Bronchial epithelial cell (primary cell): ENCODE measurements around a stretch of chr18.

- RRBS, 2 experiments = no CpG with 5 or more reads among the region's 7 CpGs
Measured at GRCh38 chr18:23535362-23535703, 32.0 kb downstream of the RMC1 start.

GRCh38 chr18:23576267-23577387, 9.7 kb downstream of the NPC1 start:
- RRBS, 2 experiments = no CpG with 5 or more reads among the region's 34 CpGs

- RRBS, 2 experiments = no CpG with 5 or more reads among the region's 14 CpGs
Measured at GRCh38 chr18:23894589-23895205, 119.9 kb upstream of the TTC39C start.

DNA sequence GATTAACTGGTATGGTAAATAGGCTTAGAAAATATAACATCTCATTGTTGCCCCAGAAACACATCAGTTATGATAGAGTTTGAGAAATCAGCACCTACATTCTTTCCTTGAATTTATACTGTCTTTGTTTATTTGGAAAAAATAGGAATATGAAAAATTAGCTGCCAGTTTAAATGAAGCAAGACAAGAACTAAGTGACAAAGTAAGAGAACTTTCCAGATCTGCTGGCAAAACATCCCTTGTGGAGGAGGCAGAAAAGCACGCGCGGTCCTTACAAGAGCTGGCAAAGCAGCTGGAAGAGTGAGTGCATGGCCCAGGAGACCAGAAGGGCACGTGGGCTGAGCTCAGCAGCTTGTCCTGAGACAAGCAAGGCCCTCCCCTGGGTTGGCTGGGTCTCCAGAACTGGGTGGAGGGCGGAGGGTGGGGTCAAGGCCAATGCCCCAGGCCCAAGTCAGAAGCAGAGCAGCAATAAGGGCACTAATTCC, 110.7 kb upstream of the TTC39C start:
- RRBS, 2 experiments = no CpG with 5 or more reads among the region's 5 CpGs

- RRBS, 2 experiments = no CpG with 5 or more reads among the region's 7 CpGs
Measured at GRCh38 chr18:23949670-23950362, 64.7 kb upstream of the TTC39C start.

- RRBS, 2 experiments = no CpG with 5 or more reads among the region's 6 CpGs
Measured at GRCh38 chr18:24089078-24089675, 49.7 kb upstream of the CABYR start.

GRCh38 chr18:24113542-24114768, 24.9 kb upstream of the CABYR start:
- RRBS, 2 experiments = no CpG with 5 or more reads among the region's 23 CpGs

DNA sequence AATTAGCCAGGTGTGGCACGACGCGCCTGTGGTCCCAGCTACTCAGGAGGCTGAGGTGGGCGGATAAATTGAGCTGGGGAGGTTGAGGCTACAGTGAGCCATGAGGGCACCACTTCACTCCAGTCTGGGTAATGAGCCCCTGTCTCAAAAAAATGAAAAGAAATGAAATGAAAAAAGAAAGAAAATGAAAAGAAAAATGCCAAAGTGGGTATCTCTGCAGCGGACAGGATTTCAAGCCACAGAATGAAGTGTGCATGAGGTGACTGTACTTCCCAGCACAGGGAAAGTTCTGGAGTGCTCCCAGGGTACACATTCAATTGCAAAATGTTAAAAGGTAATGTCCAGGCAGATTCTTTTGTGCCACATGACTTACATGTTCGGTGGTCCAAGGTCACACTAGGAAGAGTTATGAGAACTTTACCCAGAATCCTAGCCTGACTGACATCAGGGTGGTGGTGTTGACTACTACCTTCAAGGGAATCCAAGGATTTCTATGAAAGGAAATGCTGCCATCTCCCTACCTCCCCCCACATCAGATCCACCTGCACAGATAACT, 56.4 kb downstream of the CABYR start:
- RRBS, 2 experiments = no CpG with 5 or more reads among the region's 6 CpGs

DNA sequence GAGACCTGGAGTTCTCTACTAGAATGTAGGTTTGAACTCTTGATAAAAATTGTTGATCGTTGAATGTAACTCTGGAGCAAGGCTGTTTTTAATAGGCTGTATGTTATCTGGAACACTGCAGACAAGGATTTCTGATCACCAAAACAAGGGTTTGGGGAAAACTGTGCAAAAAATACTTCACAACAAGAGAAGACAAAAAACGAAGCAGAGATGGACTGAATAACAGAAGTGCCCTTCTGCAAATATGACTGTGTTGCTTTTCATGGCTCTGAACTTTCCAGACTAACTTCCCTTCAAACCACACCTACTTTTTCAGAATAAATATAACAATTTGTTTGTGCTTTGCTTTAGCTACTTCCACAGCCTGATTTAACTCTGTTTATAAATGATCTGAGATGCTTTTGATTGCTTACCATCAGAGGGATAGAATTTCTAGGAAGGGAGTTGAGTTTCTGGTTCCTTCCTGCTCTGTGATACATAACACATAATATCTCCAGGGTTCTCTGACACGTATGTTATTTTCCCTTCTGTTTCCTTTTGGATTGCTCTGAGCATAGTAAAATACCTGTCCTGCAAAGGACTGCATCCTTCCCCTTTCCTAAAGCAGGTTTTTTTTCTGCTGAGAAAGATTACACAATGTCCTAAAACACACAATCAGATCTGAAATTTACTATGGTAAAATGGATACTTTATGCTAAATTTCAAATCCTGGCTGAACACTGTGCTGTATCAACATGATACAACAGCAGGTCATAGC, 75.9 kb downstream of the CABYR start:
- RRBS, 2 experiments = no CpG with 5 or more reads among the region's 3 CpGs

DNA sequence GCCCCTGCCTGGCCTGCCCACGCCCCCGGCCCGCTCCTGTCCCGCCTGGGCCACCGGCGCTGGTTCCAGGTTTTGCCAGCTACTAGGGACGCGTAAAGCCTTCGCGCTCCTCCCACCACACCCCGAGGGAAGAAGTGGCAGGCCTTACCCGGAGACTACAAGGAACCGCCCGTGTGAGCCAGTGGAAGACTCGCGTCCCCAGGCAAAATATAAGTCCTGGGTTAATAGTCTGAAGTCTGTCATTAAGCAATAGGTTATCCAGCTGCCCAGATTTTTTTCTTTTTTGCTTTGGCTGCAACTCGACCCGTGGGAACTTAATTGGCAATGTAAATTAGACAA, 297 bp upstream of the OSBPL1A start:
- RRBS, 2 experiments = 0 to 1% methylated on average over 4 of the region's 18 CpGs

DNA sequence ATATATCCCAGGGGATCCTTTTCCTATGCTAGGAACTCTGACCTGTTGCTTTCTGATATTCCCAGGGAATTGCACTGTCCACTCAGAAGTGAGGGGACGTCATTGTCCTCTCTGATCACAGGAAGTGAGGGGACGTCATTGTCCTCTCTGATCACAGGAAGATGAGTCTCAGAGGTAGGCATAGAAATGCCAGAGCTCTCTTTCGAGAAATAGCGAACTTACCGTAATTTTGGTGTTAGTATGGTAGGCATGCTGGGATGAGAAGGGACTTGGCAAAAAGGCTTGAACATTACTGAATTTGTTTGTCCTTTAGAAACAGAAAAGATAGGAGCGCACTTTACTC, 172.2 kb downstream of the HRH4 start:
- RRBS, 2 experiments = no CpG with 5 or more reads among the region's 6 CpGs

GRCh38 chr18:24657415-24658084, 197.1 kb downstream of the HRH4 start:
- RRBS, 2 experiments = no CpG with 5 or more reads among the region's 11 CpGs

- RRBS, 2 experiments = no CpG with 5 or more reads among the region's 3 CpGs
Measured at GRCh38 chr18:24805226-24805500, 344.7 kb downstream of the HRH4 start.

DNA sequence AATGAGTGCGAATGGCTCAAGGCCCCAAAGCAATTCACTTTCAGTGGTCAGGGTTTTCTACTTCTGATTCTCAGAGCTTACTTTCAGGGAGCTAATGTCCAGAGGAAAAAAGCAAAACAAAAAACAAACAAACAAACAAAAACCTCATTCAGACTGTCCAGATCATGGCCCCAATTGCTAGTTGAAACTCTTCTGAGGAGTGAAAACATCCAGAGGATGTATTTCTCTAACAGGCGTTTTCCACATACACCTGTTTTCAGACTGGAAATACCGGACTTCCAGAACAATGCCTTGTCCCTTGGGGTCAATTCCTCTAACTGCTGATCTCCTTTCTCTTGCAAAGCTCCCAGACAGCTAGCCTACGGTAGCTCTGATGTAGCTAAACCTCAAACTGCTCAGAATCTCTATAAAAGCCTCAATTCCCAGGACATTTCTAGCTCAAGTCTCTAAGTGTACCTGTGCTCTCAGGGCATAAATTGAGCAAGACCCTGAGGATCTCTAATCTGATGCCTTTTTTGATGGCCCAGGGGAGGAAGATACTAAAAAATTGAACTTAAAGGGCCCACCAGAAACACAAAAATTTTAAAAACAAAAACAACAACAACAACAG, 323.5 kb upstream of the ZNF521 start:
- RRBS, 2 experiments = no CpG with 5 or more reads among the region's 4 CpGs

DNA sequence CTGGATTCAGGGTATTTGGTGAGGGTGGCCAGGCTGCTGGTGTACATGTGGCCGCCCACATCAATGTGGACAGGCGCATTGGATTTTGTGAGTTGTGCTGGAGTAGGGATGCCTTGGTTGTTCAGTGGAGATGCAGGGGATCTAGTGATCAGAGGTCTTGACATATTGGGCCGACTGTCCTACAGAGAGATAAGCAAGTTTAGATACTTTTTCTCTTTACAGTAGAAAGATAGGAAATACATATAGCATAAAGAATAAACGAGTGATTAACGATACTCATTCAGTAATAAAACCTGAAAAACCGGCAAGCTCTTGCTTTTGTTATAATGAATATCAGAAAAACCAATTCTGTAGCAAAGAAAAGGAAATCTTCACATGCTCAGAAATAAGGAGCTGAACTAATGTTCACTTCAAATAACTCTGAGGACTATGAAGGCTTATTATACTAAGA, 47.3 kb downstream of the KCTD1 start:
- RRBS, 2 experiments = no CpG with 5 or more reads among the region's 6 CpGs

DNA sequence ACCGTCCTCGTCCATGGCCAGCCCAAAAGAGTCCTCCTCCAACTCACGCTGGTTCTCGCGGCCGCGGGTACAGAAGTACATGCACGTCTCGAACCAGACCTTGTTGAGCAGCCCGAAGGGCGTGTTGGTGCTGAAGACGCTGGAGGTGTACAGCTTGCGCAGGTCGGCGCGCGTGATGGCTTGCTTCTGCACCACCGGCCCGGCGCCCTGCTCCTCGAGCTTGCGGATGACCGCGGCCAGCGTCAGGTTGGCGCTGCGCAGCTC, 910 bp downstream of the KCTD1 start:
- RRBS, 2 experiments = no CpG with 5 or more reads among the region's 27 CpGs

DNA sequence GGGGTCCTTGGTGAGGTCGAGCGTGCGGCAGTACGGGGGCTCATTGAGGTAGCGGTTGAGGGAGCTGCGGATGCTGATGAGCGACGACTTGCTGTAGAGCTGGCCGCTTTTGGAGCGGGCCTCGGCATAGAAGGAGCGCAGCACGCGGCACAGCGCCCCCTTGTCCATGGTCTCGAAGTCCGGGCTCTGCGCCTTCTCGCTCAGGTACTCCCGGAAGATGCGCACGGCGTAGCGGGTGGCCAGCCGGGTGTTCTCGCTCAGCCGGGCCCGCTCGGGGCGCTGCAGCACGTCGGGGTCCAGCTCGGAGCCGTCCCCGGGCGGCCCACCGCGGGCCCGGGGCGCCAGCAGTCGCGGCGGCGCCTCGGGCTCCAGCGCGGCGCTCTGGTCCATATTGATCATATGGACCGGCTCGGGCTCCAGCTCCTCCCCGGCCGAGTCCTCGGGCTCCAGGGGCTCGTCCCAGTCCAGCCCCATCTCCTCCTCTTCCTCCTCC, 532 bp downstream of the KCTD1 start:
- RRBS, 2 experiments = under 1 to 1% methylated on average over 20 of the region's 54 CpGs

DNA sequence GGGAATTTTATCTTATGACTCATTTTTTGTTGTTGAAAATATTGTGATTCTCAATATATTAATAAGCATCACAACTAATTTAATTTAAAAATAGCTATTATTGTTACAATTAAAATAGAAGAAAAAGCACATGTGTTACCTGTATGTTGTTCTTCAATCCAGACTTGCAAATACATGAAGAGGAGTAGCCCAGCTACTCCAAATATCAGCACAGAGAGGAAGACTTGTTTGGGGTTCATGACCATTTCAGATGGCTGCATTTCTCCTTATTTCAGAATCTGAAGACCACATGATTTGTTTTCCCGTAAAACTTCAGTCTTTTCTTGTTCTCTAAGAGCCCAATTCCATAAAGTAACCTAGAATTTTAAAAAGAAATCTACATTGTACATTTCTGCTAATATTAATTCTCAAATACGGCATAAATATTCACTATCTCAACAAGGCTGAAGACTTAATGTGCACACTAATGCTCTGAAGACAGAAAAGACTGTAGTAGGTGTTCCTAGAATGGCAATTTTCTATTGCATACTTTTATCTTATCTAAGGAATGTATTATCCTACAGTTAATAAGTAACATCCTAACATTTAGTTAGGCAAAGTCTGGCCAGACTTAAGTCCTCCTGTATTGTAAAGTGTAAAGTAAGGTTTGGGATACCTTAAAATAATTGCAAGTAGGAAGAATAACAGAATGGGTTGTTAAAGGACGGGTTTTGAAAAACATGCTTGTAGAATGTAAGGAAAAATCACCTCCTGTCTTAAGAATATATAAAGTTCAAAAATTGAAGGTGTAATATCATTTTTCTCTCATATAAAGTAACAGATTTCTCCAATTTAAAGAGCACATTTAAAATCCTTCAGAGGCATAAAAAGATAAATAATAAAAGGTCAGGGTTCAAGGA, 42.3 kb downstream of the CHST9 start:
- RRBS, 2 experiments = no CpG with 5 or more reads among the region's 3 CpGs

DNA sequence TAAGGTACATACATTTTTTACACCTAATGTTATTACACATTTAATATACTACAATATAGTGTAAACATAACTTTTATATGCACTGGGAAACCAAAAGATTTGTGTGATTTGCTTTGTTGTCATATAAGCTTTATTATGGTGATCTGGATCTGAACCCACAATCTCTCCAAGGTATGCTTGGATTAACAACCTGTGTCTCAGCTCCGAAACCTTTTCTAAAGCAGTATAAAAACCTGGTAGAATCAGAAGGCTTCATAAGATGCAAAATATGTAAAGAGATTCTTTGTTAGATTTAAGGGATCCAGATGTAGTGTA, 335.0 kb downstream of the CDH2 start:
- RRBS, 2 experiments = no CpG with 5 or more reads among the region's 1 CpG

DNA sequence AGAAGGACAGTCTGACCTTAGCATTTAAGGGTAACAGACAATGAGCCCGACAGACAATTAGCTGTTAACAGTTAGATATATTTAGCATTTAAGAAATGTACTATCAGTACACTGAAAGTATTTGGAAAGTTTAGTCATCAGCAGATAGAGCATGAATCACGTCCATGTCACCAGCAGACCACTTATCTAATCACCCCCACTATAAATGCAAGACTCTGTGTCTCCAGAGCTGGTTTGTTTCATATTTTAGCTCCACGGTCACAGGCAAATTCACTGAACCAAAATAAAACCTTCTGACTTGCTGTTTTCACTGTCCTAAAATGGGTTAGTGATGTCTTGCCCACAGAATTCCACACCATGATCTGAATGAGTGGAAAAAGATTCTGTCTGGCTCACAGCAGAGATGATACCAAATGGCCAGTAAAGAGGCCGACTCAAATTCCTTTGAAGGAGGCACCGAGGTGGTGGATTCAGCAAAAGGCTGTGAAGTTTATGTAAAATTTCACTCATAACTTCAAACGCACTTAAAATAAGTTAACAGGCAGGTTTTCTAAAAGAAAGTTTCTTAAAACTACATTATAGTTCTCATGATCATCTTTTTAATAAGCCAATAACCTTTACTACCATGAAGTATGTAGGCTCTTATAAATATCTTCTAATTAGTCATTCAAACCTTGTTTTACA, 64.8 kb downstream of the CDH2 start:
- RRBS, 2 experiments = no CpG with 5 or more reads among the region's 6 CpGs